Cytotoxic T cell (primary cell): ENCODE measurements around a stretch of chr6.

- PRO-cap, 2 experiments = peak in 2 of 2 experiments; most common plus-strand start chr6:4021907 (in 2); most common minus-strand start chr6:4021652 (in 2)
Observed at GRCh38 chr6:4021537-4022851, 894 bp downstream of the PRPF4B start.

GRCh38 chr6:4059040-4059828 is 19.7 kb downstream of the FAM217A start:
- PRO-cap, 2 experiments = peak in 2 of 2 experiments; most common minus-strand start chr6:4059283 (in 2)

GRCh38 chr6:4090770-4091146 is 11.8 kb upstream of the FAM217A start:
- PRO-cap, 2 experiments = no peak in any of the 2 experiments

GRCh38 chr6:4358168-4359404 is 223.2 kb upstream of the ECI2 start:
- PRO-cap, 2 experiments = no peak in any of the 2 experiments

- PRO-cap, 2 experiments = no peak in any of the 2 experiments
Observed at GRCh38 chr6:4402435-4403223, 267.3 kb upstream of the ECI2 start.

DNA sequence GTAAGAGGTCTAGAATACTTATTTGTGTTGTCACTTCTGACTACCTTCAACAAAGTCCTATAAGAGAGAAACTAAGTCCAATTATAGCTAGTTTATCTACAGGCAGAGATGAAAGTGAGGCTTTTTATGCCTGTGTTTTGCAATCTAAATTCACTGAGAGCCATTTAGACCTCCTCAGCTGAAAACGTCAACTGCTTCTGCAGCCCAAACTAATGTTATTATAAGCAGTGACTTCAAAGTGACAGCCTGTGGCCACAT is 300.4 kb upstream of the ECI2 start:
- PRO-cap, 2 experiments = no peak in any of the 2 experiments

DNA sequence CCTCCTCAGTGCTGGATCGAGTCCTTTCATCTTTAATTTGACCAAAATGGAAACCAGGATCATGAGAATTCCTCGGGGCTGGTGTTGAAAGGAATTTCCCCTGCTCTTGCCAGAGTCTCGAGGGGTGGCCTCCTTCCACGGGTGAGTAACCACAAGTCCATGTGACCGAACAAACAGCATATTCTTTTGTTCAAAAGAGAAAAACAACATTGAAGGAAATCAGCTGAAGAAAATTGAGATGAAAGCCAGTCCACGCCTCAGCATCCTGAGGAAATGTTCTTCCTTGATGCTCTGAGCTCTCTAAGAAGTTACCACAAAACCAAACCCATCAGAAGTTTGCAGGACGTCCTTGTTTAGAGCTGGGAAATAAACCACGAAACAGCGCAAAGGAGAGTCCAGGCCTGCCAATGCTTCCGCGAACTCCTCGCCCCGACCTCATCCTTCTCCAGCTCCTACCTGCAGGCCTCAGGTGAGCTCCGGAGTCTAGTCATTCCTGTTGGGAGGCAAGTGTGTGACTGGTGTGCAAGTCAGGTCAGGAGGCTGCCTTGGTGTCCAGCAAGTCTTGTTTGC is 165.8 kb upstream of the CDYL start:
- PRO-cap, 2 experiments = no peak in any of the 2 experiments

GRCh38 chr6:5086269-5086898 is 1.2 kb downstream of the PPP1R3G start:
- PRO-cap, 2 experiments = no peak in any of the 2 experiments

GRCh38 chr6:5204634-5205539 is 55.9 kb downstream of the LYRM4 start:
- PRO-cap, 2 experiments = no peak in any of the 2 experiments

DNA sequence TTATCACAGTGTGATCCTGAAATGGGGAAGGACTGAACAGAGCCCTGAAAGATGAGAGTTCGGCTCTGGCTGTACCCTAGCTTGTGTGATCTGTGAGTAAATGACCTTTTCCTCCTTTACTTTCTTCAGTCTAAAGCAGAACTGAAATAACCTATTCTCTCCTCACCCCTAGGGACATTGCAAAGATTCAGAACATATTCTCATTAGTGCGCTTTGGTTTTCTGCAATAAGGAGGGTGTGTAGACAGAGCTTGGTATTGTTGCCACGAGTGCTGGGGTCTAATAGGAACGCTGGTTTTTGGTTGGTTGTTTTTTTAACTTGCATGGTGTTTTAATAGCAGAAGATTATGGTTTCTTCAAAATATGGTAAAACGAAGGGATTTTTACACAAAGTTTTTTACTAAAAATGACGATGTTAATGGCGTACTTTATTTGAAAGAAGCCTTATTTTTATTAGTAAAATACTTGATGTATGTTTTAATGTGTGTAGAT is 16.8 kb downstream of the FARS2 start:
- PRO-cap, 2 experiments = no peak in any of the 2 experiments

- PRO-cap, 2 experiments = peak in 1 of 2 experiments; most common plus-strand start chr6:5671436 (in 1); most common minus-strand start chr6:5671256 (in 1)
Observed at GRCh38 chr6:5671037-5671740, 335.5 kb downstream of the NRN1 start.

DNA sequence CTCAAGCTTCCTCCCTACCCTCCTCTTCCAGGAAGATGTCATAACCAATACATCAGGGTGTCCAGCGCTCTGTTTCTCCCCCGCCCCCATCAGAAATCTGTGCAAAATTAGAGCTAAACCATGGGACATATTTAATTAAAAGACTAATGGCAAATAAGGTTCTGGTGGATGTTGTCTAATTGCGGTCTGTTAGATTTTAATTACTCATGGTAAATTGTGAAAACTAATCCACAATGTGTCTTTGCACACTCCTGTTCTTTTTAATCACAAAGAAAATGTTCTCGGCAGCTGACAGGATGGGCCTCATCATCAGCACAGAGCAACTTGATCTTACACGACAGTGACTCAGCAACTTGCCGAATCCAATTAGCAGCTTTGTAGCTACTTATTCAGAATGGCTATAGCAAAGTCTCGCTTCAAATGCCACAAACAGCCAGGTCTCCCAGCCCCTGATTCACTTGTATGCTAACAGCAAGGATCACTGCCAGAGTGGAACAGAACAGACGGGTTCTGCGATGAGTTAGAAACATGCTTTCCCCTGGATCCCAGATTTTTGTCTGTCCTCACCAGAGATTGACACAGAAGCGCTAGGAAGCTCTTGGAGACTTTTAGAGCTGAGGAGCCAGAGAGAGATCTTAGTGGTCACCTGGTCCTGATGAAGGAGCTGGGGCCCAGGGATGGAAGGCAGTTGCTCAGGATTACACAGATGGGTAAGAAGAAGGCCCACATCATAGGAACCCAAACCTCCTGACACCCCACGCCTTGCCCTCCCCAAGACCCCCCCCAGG is 254.4 kb downstream of the NRN1 start:
- PRO-cap, 2 experiments = no peak in any of the 2 experiments

GRCh38 chr6:5762331-5763150 is 244.2 kb downstream of the NRN1 start:
- PRO-cap, 2 experiments = no peak in any of the 2 experiments

GRCh38 chr6:5996680-5997238 is 10.0 kb downstream of the NRN1 start:
- PRO-cap, 2 experiments = no peak in any of the 2 experiments

DNA sequence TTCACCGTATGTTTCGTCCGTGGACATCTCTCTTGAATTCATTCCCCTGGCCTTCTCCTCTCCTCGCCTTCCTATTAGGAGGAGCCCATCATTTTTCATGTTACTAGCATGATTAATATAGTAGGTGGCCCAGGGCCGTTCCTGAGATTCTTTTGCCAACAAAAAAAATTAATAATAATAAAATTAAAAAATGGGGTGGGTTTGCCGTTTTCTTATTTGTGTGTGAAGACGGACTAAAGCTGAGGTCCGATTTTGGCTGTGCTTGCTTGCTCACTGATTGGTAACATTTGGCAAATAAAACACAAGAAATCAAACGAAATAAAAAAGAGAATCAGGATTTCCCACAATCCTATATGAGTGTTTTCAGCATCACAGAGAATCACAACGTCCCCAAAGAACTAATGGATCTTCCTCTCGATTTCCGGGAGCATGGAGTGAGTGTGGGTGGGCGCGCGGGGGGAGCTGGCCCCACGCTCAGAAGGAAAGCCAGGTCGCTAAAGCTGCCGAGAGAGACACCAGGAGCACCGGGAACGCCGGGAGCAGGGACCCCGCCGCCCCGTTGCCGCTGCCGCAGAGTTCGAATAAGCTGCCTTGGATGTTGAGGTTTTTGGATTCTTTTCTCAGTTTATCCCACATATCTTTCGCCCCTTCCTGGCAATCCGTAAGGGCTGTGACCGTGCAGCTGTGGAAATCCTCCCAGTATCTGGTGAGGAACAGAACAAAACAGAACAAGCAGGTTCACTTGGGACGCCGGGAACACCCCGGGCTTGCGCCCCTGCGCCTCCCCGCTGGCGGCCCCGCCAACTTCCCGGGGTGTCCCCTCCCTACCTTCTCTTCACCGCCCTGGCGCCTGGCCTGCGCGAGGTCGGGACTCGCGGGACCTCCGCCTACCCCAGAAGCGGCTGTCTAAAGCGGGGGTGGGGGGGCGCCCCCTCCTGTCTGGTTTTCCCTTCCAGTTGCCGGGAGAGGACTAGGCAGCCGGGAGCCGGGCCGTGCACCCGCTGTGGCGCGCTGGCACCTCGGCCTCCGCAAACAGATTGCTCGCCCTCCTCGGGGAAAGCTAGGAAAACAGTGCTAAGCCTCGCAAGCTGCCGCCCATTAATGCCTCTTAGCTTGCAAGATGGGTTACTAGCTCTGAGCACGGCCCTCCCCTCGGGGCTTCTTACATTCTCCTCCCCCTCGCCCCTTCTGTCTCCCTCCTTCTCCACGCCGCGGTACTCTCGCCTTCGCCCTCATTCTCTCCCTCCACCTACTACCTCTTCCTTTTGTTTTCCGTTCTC is 7.8 kb downstream of the NRN1 start:
- PRO-cap, 2 experiments = no peak in any of the 2 experiments

- PRO-cap, 2 experiments = no peak in any of the 2 experiments
Observed at GRCh38 chr6:6008340-6009498, 2.0 kb upstream of the NRN1 start.

DNA sequence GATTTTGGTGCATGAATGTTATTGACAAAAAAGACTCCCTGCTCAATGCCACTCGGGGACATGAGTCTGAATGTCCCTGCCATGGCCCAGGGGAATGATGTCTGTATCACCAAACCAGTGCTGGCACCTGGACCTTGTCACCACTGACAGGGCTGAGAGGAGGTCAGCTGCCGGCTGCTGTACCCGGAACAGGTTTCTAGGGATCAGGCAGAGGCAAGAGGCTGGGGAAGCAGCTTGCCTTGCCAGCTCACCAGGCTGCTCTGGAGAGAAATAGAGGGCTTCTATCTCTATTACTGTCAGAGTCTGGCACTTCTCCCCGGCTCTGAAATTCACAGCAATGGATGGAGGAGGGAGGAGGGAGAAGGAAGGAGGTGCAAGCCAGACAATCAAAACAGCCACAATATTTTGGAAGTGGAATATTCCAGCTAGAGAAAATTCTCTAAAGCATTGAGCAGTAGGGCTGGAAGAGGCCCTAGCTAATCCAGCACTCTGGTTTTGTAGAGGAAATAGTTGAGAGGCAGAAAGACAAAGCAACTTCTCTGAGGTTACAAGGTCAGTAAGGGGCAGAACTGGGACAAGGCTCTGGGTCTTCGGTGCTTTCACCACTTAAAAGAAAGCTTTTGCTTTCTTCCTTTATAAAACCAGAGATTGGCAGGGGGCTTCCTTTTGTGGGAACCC is 2.6 kb downstream of the F13A1 start:
- PRO-cap, 2 experiments = no peak in any of the 2 experiments

GRCh38 chr6:6694271-6694730 is 105.8 kb downstream of the LY86 start:
- PRO-cap, 2 experiments = no peak in any of the 2 experiments

- PRO-cap, 2 experiments = no peak in any of the 2 experiments
Observed at GRCh38 chr6:6714646-6715367, 126.3 kb downstream of the LY86 start.

GRCh38 chr6:6766431-6766819 is 177.9 kb downstream of the LY86 start:
- PRO-cap, 2 experiments = no peak in any of the 2 experiments